Bronchus (tissue), 1 donor: ENCODE measurements around a stretch of chr6.

DNA sequence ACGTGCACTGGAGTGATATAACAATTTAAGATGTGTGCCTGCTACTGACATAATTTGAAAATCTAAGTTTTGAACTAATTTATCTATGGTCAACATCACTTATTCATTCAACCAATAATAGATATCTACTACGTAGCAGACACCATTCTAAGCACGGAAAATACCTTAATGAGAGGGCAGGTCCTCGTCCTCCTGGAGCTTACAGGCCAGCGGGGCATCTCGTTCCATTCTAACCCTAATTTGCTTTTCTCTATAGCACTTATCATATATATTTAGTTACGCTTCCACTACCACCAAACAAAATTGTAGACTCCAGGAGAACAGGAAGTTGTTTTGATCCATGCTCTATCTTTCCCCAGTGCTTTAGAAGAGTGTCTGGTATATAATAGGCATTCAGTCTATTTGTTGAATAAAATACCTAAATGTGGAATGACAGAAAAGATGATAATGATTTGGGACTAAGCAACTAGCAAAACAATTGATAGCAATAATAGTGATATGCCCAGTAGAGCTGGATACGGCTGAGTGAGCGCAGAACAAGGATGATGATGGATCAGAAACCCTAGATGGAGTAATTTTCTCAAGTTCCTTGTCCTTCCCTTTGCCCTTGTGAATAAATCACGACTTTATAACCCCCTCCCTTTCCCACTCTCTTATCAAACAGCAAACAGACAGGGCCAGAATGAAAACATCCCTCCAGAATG, 1.0 kb upstream of the MTFR2 start:
- PRO-cap, result no peak

- PRO-cap, result no peak
Measured at GRCh38 chr6:136552921-136553519, 2.8 kb upstream of the MAP7 start.

- PRO-cap, result no peak
Measured at GRCh38 chr6:136760876-136761304, 31.4 kb downstream of the MAP3K5 start.

DNA sequence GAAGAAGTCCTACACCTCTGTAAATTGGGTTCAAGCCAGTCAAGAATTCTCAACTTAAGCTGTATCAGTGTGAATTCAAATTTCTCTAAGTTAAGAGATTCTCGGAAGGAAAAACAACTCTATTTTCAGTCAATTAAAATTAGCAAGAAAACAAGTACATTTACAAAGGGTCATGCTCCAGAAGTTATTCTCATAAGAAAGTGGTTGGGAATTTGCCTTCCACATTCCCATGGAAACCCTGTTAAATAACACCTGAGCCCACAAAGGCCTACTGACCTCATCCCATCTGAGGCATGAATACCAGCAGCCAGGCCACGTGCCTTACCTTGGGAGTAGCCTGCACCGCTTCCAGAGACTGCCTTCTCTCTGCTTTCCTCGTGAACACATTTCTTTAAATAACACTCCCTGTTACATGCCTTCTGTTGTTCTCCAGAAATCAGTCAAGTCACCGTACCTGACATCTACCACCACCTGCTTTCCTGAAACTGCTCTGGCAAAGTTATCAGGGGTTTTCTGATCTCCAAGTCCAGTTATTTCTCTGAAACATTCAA, 19.3 kb downstream of the MAP3K5 start:
- PRO-cap, result no peak

GRCh38 chr6:136773509-136773834, 18.8 kb downstream of the MAP3K5 start:
- PRO-cap, result no peak

DNA sequence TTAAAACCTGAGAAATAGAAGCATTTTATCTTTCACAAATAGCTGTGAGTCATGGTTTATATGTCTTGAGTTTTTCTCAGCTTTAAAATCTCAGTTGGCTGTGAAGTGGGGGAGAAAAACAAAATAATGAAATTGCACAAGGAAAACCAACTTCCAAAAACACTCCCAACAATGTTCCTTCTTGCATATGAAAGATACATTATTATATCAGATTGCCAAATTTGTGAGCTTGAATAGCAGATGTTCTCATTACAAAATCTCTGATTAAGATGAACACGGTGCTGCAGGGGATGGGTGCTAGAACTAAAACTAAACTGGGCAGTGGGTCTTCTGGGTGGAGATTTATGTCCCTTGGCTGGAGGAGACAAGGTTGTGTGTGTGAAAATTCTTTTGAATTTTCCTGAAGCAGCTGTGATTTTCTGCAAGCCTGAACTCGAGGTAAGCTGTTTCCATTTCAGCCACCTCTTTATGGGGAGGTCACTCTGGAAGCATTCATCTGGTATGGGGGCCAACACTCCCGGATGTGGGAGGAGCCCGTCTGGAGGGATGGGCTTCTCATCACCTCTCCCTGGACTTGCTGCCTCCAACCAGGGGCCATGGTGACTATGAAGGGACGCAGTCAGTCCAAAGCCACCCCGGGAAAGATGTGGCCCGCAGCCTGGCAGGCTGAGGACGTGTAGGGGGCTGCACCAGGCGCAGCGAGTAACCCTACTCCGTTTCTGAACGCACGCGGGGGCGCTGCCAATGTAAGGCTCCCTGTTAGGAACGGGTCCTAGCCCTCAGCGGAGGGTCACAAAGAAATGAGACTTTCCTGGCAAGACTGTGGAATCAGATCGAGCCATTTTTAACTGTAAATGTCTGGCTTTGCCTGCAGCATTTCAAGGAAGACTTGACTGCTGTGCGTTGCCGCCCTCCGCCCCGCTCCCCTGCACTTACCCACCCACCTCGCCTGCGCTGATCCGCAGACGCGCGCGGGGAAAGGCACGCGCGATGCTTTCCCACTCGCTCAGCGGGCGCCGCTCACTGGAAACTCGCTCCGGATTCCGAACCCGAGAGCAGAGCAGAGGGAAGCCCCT, 55.3 kb downstream of the IL20RA start:
- PRO-cap, result unidirectional peak, plus-strand start at position 964 of the sequence

- PRO-cap, result no peak
Measured at GRCh38 chr6:137102932-137103528, 58.3 kb upstream of the IL20RA start.

DNA sequence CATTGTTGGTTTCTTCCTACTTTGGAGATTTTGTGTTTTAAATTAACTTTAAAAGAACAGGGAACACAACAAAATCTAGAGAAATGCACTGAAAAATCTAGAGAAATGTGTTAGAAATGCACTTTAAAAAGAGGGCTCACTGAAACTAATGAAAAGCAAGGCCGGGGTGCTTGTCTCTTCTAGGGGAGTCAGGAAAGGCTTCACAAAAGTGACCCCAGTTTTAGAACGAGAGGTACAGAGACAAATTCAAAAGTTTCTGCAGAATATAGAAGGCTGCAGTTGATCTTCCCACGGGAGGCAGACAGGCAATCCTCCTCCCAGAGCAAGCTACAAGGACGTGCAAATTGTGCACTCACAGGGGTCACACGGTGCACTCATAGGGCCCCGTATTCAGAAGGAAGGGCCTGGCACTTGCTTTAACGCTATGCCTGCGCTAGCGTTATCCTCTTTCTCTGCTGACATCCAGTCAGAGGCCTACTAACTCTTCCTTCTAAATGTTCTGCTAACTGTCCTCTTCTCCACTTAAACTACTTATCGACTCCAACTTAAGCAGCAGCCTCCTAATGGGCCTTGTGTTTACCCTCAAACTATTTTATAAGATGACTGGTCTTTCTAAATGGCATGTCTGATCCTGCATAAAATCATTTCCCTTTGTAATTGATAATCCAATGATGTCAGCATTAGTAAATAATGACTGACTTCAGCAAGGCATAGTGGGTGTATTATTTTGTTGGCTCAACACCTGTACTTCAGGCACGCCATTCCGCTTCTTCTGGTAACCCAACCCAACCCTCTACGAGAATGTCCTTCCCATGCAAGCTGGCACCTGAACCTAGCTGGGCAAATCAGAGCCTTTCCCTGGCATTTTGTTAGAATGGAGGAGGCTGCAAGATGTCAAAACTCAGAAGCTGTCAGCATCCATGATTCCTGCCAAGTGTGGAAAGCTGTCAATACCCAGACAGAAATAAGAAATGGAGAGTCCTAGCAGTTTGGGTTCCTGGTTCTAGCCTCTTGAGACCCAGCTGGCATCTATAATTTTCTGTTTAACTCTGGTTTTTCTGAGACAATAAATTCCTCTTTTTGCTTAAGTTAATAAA, 2.2 kb downstream of the IFNGR1 start:
- PRO-cap, result no peak

DNA sequence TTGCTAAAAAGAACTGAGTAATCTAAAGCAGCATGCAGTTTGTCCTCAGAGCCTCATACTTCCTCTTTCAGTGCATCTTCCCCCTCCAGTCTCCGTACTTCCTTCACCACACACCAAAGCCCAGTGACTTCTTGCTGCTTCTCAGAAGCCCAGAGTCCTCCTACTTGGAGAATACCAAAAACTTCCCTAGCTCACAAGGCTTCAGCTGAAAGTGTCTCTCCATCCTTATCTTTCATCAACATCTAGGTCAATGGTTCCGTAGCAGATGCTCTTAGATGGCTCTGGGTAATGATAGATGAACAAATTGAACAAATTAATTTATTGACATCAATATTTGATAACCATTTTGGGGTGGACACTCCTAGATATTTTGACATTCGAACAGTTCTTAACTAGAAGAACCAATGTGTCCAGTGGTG, 5.8 kb upstream of the IFNGR1 start:
- PRO-cap, result no peak

GRCh38 chr6:137232521-137232997, 13.4 kb upstream of the IFNGR1 start:
- PRO-cap, result no peak

DNA sequence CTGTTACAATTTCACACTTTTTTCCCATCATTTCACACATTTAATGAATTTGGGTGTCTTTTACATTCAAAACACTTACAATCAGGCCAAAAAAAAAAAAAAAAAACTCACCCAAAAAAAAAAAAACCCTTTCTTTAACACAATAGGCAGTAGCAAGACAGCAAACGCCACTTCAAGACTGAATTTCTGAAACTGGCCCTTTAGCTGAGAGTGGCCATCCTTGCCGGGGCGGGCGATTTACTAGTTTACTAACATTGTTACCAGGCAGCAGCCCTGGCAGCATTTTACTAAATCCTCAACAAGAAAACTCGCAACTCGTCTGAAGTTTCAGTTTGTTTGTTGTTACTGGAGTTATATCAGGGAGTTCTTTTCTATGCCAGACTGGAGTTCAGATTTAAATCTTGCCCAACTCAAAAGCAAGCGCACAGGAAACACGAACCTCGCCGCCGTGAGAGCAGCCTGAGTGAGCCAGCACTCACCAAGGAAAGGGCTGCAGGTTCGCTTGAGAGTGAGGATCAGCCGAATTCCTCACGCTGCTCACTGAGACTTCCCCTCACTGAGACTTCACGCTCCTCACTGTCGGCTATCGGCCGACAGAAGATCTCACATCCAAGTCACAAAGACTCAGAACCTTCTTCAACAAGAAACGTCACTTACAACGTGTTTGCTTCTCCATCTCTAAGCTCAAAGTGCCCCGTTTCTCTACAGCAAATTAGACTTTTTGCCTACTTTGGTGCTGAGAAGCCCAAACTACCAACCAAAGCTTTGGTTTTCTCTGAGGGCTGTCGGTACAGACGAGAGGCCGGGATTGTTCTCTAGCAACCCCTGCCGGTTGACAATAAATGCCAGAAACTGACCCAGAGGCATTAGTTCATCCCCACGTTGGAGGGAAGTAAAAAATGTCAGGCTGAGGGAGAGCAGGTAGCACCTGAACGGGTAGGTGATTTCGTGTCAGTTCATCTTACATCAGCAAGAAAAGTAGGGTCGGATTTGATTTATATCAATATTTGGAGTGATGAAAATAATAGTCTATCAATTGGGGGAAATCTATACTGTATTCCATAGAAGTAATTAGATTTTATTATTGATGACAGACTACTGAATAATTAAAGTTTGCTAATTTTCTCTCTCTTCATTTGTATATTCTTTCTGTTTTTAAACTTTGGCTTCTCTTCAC, 78.8 kb downstream of the OLIG3 start:
- PRO-cap, result no peak

GRCh38 chr6:137717201-137718063, 149.6 kb upstream of the TNFAIP3 start:
- PRO-cap, result no peak

DNA sequence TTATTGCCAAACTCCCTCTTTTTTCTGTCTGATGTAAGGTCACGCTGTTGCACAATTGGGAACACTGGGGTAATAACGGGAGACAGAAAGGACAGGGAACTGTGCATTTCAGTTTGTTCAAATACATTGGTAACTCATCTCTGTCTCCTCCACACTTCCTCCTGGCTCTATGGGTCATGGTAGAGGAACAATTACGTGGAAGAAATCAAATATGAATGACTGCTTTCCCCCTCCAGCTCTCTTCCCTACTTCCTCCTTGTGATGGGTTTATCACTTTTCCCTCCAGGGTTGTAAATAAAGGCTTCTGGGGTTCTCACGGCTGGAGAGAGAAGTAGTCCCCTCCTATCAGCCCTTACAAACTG, 132.2 kb upstream of the TNFAIP3 start:
- PRO-cap, result no peak

DNA sequence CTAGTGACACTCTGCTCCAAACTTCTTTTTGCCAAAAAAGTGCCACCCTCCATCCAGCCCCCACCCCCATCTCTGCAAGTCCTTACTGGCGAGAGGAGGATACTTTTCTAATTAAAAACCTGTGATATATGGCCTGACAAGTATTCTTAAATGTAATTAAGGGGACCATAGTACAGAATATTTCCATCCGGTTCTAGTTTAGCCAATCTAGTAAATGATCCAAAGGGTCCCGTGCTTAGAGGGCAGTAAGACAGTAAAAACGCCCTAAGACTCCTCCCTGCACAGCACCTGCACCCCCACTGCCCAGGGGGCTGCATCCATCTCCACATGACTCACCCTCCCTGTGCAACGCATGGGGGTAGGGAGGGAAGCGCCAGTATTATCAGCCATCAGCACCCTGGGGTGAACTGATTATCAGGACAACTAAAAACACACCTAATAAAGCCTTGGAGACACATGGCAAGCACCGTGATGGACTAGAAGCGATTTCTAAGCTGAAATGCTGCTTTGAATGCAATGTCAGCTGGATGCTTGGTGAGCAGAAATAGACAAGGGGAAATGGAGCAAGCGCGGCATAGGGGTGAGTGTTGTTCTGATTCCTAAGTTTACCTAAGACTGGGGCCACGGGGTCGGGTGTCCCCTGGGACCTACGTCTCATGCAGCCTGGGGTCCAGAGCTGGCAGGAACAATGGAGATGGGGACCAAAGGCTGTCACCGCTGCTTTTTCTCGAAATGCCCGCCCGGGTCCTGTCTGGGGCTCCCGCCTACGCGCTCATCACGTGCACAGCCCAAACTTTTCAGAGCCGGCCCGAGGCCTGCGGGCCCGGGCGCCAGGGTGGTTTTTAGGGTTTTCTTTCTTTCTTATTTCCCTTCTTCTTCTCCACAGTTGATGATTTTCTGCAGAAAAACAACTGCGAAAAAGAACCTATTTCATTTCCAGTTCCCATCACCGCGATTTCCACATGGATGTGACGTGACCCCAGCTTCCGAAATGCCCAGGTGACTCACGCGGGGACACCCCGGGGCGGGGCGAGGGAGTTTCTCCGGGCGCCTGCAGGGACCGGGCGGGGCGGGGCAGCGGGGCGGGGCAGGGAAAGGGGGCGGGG, 732 bp upstream of the TNFAIP3 start:
- PRO-cap, result unidirectional peak, minus-strand start at position 749 of the sequence; bidirectional peak, plus-strand start outside the sequence, minus-strand start at position 970 of the sequence

DNA sequence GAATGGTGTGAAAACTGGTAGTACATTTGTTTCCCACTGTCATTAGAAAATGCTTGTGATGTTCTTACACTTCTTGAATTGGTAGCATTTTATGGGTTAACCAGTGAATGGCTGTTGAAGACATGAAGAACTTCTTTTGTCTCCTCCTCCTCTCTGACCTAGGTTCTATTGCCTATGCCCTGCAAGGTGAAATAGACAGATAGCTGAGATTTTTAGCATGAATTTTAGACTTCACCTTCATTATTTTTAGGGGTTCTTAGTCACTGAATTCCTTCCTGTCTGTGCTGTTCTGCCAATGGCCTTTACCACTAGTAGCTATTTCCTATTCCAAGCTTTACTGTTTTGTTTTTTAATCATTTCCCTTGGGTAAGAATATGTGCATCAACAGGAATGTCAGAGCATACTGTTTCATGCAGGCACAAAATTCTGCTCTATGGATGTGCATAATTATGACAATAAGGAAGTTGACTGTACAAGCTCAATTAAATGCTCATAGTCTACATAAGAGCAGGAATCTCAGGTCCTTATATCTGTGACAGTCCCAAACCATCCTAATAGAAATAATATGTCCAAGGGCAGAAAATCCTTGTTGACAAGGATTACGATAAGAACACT, 4.9 kb downstream of the TNFAIP3 start:
- PRO-cap, result no peak

- PRO-cap, result no peak
Measured at GRCh38 chr6:138104566-138105350, 2.5 kb downstream of the PERP start.

DNA sequence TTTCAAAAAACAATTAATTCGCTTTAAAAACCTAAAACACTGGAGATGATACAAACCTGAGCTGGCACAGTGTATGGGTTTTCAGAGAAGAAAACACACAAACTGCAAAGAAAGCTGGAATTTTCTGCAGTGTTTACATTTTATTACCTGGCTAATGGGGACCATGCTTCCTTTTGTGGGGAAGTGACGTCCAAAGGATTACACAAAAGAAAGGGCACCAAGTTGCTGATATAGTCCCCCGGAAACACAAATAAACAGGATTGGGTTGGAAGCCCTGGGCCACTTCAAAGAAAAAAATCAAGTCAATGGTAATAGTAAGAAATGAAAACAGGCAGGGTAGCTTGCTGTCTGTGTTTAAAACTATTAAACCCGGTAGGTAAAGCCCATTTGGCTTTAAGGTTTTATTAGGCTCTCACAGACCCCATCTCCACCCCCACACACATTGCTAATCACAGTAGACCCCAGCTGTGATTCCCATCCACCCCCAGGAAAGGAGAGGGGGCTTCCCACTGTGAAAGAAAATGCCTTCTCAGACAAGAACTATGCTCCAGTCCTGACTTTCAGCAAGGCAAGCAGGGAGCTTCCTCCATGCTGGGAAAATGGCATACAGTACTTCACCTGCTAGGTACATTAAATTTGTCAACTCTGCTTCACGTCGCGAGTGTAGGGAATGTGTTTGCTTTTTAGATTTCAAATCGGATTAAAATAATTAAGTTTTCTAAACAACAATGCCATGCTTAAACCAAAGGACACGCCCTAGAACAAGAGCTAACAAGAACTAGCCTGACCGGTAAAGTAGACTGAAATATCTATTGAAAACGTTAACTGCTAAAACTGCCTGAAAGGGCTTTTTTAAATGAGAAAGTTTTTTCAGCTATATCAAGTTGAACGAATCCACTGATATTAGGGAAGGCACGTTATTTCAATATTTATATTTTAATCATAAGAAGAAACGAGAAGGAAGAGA, 1.1 kb downstream of the PERP start:
- PRO-cap, result unidirectional peak, plus-strand start at position 257 of the sequence; unidirectional peak, plus-strand start at position 545 of the sequence

- PRO-cap, result no peak
Measured at GRCh38 chr6:138162147-138162816, 543 bp downstream of the ARFGEF3 start.

- PRO-cap, result no peak
Measured at GRCh38 chr6:138182905-138183282, 21.2 kb downstream of the ARFGEF3 start.

GRCh38 chr6:138219295-138219784, 1.0 kb upstream of the PBOV1 start:
- PRO-cap, result no peak